Mesenchymal stem cell of adipose (primary cell): Measurements from ENCODE around the genes NPS and PTPRE.

- CAGE, long polyA plus RNA = no peak
Observed at GRCh38 chr10:125056925-125058013, 29.4 kb upstream of the CTBP2 start.

GRCh38 chr10:125083124-125084006 is 55.5 kb upstream of the CTBP2 start:
- CAGE, long polyA plus RNA = no peak

DNA sequence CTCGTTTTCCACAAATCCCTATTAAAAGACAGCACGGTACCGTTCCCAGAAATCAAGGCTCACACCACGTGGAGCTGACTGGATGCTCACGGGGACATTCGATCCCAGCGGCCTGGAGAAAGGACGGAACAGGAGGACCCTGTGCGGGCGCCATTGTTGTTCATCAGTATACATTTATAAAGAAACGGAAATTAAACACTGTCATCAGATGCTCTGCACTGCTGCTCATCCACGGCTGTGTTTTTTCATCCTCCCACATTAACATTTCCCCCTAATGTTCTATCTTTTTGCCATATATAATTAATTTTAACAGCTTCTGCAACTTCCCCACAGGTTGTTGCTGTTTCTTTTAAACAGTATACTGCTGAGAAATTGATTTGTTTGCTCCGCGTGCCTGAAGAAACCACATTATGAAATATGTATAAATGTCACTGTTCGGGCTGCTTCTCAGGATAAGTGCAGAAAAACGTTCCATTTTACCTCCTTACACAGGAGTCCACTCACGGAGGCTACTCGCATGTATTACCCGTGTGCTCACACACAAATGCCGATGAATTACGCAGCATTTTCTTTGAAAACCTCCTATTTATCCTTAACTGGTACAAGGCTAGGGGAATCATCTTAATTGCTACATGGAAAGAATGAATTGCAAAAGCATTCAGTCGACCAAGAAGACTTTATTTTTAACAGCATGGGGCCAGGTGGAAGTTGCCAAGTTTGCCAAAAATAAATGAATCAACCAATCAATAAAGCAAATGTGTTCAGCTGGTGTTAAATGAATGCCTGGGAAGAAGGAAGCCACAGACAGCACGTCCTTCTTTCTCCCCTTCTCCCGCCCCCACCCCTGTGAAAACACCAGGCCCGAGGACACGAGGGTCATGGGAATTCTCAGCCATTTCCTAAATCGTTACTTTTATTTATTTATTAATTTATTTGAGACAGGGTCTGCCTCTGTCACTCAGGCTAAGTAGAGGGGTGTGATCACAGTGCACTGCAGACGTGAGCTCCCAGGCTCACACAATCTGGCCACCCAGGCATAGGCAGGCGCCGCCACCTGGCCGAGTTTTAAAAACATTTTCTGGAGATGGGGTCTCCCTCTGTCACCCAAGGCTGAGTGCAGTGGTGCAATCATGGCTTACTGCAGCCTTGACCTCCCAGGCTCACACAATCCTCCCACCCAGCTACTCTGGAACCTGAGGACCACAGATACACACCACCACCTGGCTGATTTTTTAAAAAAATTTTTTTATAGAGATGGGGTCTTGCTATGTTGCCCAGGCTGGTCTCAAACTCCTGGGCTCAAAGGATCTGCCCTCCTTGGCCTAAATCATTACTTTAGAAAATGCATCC is 76.7 kb upstream of the CTBP2 start:
- CAGE, long polyA plus RNA = no peak

DNA sequence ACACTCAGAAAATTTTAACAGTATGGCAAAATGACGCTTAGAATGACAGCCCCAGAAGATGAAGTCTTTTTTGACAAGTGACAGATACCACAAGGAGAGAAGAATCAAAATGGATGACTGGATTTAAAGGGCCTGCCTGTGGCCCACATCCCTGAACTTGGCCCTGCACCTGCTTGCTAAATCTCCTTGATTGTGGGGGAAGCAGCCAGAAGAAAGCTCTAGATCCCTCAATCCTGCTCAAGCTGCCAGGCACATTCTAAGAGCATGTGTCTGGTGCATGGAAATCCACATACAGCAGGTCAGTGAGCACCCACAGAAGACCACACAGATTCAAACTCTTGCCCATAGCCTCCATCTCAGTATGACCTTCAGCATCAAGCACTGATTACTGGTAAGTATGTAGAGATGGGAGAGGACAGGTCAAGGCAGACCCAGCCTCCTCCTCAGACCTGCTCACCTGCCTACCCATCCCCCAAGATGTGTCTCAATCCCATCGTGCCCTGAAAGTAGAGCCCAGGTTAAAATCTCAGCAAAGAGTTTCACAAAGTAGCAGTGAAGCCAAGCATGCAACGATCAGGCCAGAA is 105.1 kb upstream of the CTBP2 start:
- CAGE, long polyA plus RNA = no peak

DNA sequence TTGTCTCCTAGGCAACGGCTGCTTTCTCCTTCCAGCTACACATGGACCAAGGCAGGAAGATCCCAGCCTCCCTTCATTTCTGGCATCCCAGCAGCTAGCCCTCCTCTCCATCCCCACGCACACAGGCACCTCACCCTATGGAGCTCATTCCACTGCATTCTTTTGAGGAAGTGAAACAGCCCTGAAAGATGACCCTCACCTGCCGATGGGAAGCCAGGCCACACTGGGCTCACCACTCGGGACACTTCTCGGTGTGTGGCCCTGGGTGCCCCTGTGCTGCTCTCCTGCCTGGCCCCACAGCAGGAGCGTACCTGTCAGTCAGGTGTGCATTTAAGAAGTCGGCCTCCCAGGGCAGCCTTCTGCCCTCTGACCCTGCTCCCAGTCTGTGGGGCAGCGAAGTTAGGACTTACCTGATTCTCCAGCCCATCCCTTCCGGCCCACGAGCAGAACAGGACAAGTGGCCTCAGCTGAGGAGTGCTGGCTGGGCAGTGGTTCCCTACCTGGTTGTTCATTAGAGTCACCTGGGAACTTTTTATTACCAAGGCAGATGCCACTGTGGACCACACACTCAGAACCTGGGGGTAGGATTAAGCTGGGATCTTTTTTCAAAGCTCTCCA is 107.8 kb upstream of the CTBP2 start:
- CAGE, long polyA plus RNA = no peak

GRCh38 chr10:125281481-125281680 is 253.5 kb upstream of the CTBP2 start:
- CAGE, long polyA plus RNA = no peak

DNA sequence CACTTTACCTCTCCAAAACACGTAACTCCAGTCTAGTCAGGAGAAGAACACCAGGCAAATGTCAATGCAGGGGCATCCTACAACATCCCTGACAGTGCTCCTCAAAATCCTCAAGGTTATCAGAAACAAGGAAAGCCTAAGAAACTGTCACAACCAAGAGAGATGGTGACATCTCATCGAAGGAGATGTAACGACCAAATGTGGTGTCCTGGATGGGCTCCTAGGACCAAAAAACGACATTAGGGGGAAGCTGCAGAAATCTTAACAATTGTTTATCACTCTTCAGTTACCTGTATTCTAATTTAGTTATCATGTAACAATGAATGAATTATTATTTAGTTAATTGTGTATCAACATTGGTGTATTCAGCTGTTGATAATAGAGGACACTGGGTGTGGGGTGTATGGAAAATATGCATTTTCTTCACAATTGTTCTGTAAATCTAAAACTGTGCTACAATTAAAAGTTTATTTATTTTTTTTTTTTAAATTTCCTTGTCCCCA is 309.3 kb upstream of the CTBP2 start:
- CAGE, long polyA plus RNA = no peak

DNA sequence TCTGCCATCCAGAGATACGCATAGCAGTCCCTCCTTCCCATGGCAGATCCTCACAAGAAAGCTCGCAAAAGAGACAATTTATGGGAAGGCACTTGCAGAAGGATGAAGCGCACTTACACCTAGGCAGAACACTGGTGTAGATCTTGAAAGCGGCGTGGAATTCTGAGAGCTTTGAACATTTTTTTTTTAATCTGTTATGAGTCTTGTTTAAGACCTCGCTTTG is 22.4 kb downstream of the TEX36 start:
- CAGE, long polyA plus RNA = no peak

DNA sequence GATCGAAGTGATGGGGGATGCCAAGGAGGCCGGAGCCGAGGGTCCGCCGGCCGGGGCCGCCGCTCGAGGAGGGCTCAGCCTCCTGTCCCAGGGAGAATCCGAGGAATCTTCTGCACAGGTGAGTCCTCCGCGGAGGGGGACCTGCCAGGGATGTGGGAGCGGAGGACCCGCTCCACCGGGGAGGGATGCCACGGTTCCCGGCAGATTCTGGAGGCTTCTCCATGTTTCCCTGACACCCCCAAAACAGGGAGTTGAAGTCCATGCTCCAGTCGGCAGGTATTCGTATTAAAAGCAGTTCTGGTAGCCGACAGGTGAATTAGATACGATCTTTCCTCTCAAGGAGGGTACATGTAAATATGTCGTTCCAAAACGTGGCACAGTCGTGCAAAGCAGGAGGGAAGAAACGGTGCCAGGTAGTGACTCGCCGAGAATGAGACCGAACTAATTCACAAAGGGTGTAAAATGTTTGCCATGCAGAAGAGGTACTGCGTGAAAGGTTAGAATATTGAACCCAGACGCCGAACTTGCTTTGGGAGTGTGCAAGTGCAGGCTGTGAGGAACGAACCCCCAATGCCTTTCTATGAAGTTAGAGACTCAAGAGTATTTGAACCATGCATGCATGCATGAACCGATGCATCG is 408 bp downstream of the EDRF1 start:
- CAGE, long polyA plus RNA = no peak

DNA sequence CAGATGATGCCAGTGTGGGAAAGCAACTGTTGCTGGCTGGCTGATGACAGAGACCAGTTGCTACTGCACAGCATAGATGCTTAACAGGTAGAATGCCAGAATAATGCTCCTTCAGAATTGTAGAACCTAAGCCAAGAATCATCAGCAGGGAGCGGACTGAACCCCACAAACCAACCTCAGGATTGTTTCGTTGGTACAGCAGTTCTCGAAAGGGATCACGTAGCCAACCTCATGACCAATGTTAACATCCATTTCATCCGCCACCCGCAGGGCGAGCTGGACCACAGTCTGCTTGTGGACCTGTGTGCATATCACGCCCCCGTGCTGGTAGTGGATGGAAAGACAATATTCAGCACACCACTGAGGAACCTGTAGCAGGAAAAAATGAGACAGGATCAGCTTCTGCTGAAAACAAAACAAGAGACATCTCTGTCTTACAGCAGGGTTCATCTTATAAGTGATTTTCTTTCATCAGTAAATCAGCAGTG is 14.2 kb downstream of the DHX32 start:
- CAGE, long polyA plus RNA = no peak

DNA sequence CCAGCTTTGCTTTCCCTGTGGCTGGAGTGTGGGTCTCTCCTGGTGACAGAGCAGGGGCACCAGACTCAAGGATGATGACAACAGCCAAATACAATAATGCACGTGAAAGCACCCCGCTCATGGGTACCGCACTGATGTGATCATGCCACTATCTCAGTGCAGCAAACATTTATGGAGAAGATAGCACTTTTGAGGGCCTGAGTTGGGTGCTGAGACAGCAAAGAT is 134.8 kb upstream of the ADAM12 start:
- CAGE, long polyA plus RNA = no peak

DNA sequence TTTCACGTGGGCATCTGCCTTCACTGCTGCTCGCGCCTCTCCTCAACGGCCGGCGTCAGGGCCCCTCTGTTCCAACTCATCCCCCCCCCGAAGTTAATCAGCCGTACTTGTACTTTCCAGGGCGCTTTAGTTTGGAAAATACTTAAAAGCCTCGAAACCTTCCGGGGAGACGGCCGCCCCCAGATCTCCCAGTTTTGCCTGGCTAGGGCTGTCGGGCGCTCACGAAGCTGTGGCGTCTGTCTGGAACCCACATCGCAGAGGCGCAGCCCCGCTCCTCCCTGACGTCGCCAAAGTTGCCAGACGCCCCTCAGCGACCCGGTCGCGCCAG is 983 bp downstream of the INSYN2A start:
- CAGE, long polyA plus RNA = no peak

DNA sequence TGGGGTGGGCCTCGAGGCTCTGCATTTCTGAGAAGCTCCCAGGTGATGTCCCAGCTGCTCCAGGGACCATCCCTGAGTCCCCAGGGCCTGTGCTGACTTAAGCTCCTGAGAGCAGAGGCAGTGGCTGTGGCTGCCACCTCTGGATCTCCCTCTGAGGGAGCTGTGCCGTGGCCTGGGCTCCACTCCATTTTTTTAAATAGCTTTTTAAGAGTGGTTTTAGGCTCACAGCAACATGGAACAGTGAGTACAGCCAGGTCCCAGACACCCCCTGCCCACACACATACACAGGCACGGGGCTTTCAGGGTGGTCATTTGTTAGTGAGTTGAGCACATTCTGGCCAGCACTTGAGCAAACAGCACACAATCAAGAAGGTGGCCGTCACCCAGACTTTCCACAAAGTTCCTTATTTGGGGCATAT is 156.8 kb upstream of the NPS start:
- CAGE, long polyA plus RNA = no peak

- CAGE, long polyA plus RNA = no peak
Observed at GRCh38 chr10:127549139-127549391, at the start of gene NPS. NPS (plus strand) TSS chr10:127549309.

DNA sequence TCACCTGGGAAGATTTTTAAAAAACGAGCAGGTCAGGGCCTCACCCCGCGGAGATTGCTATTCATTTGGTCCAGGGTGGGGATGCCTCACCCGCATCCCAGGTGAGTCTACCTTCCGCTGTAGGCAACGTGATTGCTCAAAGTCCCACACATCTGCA is 4.0 kb downstream of the CLRN3 start:
- CAGE, long polyA plus RNA = no peak

DNA sequence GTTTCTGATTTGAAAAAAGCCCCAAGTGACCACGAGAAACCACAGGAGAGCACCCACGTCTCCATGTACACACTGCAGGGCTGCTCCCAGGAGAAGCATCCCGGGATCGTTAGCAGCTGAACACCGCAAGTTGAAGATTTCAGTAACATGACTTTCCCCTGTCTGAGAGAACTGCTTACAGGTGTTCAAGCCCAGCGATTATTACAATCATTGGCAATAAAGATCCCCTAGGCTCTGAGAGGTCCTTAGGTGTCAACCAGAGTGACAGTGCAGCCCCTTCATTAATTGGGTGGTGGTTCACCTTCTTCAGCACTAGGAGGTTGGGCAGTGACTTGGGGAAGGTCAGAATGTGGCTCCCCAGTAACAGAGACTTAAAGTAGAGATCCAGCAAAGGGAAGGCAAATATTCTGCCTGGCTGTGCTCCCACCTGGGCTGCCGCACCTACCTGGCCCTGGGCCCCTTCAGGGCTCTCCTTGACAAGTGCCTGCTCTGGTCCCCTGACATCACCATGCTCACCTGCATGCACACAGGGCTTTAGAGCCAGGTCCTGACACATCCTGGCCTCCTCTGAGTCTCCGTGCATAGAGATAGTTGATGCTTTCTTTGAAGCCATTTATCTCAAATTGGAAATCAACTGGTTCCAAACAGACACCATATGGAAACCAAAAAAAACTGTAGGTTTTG is 1.9 kb downstream of the CLRN3 start:
- CAGE, long polyA plus RNA = no peak

DNA sequence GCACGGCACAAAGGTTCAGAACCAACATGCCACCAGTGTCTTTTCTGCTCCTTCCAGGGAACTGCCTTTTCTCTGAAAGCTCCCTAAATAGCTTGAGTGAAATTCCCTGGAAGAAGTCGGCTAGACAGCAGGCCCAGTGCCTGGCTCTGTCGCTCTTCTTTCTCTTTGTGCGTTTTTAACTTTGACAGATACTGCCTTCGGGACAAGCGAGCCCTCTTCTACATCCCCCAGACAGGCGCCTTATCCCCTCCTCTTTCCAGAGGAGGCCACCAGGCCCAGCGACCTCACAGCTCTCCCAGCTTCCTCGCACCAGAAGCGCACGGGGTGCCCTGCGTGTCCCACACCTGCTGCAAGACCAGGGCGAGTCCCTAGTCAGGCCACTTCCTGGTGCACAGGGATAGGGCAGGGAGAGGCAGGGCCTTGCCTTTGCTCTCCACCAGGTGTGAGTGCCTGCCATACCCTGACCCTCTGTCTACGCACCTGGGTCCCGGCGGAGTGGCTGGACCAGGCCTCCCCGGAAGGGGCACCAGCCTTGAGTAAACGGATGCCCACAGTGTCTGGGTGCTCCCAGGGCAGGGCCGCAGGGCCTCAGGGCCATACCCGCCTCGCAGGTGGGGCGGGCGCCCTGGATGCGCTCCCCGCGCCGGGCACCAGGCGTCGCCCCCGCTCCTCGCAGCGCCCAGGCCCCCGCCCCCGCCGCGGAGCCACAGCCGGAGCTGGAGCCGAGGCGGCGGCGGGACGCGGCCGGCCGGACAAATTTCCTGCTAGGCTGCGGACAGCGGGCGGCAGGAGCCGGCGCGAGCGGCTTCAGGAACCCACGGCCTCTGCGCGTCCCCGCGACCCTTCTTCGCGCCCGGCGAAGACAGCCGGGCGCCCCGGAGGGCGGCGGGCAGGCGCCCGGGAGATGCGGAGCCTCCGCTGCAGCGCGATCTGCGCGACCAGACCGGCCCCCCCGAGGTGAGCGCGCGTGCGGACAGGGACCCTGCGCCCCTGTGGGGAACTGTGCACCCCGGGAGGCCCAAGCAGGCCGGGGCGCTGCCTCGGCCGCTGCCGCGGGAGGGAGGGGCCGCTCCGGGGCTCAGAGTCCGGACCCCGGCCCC is at the start of gene PTPRE:
Gene PTPRE (plus strand): TSS at position 751 of the 1,100 bp plus-strand sequence.
- CAGE, long polyA plus RNA = no peak

DNA sequence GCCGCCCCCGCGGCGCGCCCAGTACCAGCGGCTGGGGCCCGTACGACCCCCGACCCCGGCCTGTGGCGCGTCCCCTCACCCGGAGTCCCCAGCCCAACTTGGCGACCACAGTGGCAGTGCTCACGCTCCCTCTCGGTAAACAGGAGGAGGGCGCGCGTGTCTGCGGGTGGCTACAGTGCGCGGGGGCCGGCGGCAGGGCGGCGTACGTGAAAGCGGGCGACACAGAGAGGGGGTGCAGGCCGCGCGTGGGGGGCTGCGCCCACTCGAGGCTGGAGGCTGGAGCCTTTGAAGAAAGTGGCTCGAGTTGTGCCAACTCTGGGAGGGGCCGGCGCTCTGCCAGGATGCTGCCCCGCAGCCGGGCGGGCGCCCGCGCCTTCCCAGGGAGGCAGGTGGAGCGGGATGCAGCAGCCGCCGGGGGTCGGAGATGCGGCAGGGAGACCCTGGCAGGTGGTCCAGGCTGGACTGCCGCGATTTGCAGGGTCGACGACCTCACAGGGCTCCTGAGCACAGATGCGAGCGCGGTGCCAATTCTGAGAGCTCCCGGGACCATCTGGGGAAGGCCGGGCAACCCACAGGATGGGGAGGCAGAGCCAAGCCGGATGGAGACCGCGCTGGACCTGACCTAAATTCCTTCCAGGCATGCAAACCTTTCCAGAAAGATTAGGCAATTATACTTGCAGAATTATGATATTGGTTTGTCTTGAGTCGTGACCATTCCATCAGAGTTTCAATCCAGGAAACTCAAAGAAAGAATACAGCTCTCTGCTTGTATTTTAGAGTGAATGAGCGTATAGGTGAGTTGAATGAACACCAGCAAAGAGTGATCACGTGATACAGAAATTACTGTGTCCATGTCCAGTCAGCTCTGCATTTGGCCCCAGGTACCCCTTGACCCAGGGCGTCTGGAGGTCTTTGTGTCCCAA is 811 bp downstream of the PTPRE start:
- CAGE, long polyA plus RNA = no peak

DNA sequence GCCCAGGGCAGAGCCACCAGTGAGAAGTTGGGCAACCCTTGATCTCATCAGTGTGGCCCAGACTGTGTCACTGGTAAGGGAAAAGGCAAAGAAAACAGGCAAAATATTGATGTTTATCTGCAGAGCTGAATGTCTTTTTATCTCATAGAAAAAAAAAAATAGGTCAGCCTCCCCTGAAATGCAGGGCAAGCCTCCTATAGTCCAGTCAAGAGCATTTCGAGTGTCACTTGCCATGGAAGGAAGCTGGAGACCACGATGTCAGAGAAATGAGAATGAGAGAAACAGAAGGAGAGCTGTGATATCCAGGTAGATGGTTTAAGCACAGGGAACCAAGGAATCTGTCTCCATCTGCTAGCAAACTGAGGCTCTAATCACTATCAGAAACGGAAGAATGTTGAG is 35.0 kb downstream of the PTPRE start:
- CAGE, long polyA plus RNA = no peak

DNA sequence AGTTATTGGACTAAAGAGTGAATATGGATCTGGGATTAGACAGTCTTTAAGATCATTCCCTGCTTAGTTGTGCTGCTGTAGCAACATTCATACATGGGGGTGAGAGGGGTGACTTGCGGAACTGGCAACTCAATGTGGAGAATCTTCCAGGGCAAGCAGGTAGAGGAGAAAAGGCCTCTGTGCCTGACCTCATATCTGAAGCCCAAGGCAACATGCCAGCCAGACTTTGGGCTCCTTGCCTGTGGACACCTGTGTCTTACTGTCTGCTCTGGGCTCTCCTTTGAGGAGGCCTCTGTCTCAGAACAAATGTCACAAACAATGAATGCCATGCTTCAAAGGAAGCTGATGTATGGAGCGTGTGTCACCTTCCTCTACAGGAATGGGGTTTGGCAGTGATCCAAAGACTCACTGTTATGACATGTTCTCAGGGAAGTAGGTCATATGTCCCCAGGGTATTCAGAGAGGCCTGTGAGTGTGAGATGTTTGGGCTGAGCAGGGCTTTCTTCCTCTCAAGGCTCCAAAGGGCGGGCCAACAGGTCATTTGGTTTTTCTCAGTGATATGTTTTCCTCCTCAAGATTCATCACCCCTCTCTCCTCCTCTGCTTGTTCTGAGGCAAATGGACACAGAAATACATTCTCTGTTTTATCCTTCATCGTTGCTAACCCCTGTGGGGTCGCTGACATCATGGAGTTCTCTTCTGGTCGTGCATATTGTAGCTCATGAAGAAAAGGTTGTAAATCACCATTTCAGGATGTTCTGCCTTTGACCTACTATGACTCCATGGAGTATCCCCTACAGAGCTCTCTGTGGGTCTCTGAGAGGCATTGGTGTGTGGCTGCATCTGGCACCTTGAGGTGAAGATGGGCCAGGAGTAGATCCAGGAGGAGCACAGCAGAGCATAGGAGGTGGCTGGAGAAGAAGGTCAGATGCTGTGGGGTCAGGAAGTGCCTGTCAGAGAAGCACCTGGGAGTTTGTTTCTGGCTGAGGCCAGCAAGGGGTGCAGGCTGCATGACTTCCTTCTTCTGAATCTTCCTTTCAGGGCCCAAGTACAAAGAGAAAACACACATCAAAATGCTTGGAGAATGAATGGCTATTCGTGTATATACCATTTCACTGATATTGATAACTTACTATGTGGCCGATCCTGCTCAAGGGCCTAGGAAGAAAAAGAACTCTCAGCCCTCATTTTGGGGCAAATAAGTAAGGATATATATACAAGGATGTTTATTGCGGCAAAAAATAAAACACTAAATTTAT is 38.7 kb downstream of the PTPRE start:
- CAGE, long polyA plus RNA = no peak